LHCN-M2 (cell line): ENCODE data around the gene DMRT3.

DNA sequence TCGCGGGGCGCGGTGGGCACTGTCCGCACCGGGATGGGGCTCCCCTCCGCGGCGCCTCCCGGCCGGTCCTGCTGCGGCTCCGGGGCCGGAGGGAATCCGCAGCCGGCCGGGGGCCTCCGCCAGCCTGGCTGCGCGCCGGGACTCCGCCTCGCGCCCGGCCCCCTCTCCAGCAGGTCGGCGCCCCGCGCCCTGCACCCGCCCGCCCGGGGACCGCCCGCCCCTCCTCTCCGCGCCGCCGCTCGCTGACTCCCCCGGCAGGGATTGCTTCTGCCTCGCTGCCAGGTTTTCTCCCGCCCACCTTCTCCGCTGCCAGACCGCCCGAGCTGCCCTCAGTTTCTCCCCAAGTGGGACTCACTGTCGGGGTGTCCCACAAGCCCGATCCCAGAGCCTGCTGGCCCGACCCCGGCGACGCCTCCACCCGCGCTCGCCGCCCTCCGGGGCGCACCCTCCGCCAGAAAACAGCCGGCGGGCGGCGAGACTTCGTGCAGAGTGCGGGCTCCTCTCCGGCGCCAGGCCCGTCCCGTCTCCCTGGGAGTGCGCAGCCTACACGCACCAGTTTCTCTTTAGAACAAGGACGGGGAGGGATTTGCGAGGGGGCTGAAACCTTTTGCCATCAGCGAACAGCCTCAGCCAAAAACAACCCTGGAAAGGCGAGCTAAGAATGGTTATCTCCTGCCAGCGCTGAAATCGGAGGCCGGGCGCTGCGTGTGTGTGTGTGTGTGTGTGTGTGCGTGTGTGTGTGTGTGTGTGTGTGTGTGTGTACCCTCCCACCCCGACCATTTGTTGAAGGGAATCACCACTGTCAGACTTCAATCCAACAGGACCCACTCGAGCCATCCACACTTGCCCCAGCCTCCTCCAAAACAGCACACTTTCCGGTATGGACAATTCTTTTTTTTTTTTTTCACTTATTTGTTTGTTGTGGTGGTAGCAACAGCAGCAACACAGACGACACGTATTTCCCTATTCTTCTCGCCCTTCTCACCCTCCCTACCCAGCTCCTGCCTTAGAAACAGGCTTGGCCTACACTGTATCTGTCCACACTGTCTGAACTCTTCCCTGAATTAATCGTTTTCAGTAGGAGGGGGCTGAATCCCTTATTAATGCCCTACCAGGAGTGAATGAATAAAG, 44.4 kb upstream of the WASHC1 start:
- RAMPAGE, long total RNA: no peak

GRCh38 chr9:219721-220177, 5.1 kb downstream of the DOCK8 start:
- RAMPAGE, long total RNA: no peak

DNA sequence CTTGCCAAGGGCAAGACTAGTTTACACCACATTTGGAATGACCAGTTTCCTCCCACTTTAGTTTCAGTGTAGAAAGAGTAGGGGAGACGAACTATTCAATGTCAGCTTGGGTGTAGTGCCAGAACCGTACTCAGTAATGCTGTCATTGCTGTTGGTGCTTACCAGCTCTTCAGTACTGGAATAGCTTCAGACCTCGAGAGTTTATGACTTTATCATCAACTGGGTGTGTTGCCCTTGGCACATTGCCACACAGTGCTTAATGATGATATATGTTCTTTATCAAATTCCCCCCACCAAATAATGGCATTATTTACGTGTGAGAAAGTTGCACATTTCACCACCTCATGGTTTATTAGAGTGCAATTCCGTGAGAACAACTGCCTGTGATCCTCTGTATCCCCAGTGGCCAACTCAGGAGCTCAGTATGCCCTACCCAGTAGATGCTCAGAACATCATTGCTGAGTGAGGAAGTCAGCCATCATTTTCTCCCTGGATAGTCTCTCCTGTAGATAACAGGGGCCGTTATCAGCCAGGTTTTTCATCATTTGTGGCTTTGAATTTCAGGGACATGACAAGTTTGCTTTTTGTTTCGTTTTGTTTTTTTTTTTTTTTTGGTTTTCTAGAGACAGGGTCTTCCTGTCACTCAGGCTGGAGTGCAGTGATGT, 67.3 kb downstream of the DOCK8 start:
- RAMPAGE, long total RNA: no peak

DNA sequence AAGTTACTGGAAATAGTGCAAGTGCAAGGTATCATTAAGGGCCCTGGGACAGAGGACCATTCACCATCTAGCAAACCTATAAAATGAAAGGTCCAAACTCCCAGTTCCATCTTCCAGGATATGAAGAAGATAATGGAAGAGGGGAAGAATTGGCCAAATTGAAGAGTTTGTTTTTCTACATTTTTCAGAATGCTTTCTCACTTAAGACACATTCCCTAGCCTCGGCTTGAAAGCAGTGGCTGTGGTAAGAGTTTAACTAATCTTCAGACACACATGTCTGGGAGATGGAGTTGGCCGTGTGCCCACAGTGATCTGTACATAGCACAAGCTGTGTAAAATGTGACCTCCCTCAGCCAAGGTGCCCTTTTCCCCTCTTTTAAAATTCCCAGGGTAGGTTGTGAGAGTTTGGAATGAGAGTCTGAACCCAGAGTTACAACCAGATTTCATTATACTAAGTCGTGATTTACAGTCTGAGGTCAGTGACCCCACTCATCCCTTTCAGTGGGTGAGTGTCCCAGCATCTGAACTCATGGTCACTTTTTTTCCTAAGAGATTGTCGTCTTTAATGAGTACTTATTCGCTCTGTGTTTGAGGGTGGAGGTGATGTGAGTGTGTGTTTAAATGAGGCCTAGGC, 59.5 kb upstream of the KANK1 start:
- RAMPAGE, long total RNA: no peak

DNA sequence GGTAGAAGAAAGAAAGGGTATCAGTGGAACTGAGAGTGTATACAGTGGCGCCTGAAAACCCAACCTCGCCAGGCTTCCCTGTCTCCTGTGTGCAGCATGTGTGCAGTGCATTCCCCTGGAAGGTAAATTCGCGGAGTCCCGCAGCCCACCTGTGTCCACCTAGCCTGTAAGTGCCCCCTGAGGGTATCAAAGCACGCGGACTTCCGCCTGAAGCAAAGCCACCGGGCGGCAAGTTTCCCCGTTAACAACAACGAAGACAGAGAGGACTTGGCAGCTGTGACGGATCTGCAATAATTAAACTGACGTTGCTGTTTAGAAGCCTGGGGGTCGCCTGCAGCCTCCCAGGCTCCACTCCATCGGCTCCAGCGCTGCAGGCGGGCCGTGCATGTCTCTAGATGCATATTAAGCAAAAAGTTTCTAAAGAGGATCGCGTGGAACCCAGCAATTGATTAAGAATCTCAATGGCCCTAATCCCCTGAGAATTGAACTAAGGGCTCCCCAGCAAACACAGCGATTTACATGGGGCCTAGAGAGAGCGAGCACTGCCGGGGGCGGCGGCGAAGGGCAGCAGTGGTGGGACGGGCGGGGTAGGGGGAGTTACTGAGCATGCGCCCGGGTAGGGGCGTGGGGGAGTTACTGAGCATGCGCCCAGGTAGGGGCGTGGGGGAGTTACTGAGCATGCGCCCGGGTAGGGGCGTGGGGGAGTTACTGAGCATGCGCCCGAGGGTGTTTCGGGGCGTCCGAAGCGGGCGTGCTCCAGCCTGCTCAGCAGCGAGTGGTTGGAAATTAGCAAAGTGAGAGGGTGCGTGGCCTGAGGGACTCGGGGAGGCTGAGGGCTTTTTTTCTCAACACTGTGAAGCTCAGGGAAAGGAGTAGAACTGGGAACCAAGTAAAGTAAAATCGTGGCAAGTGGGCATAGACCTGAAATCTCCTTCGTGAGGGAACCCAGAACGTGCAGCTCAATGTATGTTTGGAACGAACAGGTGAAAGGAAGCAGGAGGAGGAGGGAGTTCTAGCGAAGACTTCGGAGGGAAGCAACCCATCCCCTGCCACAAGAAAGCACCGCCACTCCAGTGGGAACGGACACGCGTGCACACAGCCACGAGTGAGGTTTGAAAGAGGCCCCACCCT, 34.6 kb upstream of the KANK1 start:
- RAMPAGE, long total RNA: no peak

DNA sequence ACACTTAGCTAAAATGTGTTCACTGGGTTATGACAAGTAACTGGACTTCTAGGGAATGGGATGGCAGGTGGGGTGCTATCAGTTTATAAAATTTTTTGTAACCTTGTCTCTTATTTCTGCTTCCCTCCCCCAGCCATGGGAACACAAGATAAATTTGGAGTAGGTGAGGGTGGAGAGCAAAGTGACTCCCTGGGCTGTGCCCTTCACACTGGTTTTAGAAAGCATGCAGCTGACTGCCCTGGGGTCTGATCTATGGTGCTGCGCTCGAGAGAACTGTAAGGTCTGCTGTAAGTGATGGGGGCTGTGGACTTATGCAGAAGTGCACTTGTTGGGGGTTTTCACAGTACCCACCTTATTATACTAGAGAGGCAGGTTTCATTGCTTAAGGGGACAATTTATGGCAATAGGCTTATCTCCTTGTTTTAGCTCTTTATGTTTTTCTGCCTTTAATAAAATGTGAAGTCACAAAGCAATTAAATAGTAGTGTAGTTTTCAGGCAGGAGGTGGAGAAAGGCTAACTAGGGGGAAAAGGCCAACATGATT, 89.4 kb downstream of the KANK1 start:
- RAMPAGE, long total RNA: no peak

DNA sequence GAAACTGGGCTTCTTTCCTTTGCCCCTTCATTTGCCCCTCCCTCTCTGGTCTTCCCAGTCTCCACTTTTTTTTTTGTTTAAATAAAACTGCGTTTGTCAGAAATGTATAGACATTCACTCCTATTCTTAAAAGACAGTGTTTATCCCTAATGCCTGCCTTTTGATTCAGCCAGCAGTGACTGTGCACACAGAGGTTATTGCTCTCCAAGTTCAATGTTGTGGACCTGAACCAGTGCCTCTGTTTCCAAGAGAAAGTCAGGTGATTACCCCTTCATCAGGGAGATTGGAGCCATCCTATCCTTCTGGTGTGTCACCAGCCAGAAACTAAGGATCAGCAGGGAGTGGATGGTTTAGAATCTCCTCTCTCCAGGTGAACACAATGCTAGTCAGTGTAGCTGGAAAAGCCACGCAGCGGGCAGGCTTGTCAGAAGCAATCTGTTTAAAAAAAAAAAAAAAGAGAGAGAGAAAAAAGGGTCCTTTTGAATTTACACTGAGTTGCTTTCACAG, 167.5 kb upstream of the DMRT1 start:
- RAMPAGE, long total RNA: no peak

- RAMPAGE, long total RNA: no peak
Measured at GRCh38 chr9:694414-695487, 146.7 kb upstream of the DMRT1 start.

GRCh38 chr9:737928-738931, 103.3 kb upstream of the DMRT1 start:
- RAMPAGE, long total RNA: no peak

DNA sequence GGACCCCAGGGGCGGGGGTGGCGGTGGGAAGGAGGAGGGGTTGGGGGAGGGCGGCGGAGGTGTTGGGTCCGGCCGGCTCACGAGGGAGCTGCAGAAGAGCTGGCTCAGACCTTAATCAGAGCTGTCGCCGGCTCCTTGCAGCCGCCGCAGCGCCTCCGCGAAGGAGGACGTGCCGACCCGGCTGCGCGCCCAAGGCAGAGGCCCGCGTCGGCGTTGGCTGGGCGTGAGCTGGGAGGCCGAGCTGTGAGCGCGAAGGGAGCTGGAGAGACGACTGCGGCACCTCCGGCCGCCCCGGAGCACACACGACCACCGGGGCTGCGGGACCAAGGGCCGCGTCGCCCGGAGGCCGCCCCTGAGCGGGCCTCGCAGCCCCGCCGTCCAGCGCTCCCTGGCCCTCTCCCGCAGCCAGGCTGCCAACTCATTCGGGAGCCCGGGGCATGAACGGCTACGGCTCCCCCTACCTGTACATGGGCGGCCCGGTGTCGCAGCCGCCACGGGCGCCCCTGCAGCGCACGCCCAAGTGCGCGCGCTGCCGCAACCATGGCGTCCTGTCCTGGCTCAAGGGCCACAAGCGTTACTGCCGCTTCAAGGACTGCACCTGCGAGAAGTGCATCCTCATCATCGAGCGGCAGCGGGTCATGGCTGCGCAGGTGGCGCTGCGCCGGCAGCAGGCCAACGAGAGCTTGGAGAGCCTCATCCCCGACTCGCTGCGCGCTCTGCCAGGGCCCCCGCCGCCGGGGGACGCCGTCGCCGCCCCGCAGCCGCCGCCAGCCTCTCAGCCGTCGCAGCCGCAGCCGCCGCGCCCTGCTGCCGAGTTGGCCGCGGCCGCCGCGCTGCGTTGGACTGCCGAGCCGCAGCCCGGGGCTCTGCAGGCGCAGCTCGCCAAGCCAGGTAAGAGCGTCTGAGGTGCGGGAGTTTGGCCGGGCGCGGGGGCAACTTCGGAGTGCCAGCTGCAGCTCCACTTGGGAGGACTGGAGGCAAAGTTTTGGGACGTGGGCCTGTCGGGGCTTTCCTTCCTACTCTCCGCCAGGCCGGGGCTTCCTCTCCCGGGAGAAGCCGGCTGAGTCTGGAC, at the start of gene DMRT3:
Gene DMRT3 (plus strand): TSS at position 91 of the 1,072 bp plus-strand sequence.
- RAMPAGE, long total RNA: no peak

GRCh38 chr9:2055405-2055765, 40.2 kb downstream of the SMARCA2 start:
- RAMPAGE, long total RNA: no peak

DNA sequence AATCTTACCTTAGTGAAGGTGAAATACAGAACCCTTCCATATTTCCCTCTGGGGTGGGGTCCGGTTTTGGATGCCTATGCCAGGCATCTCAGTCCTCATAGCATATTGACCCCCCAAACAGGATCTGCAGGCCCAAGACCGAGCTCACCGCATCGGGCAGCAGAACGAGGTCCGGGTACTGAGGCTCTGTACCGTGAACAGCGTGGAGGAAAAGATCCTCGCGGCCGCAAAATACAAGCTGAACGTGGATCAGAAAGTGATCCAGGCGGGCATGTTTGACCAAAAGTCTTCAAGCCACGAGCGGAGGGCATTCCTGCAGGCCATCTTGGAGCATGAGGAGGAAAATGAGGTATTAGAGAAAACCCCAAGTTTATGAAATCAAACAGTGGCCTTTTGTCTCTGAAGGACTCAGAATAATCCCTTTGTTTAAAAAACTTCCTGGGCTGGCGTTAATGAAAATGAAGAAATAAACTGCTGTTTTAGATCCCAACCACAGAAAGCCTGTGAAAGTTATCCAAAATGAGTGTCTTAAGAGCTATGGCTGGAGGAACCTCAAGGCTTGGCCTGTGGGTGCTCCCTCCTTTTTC, 100.6 kb downstream of the SMARCA2 start:
- RAMPAGE, long total RNA: no peak

- RAMPAGE, long total RNA: no peak
Measured at GRCh38 chr9:2119208-2119795, 104.2 kb downstream of the SMARCA2 start.

- RAMPAGE, long total RNA: no peak
Measured at GRCh38 chr9:2159544-2160739, 144.8 kb downstream of the SMARCA2 start.

DNA sequence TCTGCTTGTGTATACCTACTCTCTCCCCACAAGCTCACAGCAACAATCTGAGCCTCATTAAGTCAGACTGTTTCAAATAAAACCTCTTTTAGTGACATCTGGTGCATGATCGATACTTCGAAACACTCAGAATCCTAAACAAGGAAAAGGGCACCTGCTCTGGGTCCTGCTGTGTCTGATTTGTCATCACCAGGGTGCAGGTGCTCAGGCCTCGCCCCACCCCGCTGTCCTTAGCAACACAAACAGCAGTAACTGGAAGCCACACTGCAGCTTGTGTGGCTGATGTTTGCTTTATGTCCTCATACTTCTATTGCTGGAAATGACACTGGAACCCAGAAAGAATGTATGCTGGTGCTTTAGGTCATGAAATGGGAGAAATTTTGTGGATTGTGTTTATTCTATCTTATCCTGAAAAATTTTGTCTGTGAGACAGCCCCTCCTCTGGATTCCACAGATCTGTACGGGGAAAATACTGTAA, 284.0 kb downstream of the SMARCA2 start:
- RAMPAGE, long total RNA: no peak

DNA sequence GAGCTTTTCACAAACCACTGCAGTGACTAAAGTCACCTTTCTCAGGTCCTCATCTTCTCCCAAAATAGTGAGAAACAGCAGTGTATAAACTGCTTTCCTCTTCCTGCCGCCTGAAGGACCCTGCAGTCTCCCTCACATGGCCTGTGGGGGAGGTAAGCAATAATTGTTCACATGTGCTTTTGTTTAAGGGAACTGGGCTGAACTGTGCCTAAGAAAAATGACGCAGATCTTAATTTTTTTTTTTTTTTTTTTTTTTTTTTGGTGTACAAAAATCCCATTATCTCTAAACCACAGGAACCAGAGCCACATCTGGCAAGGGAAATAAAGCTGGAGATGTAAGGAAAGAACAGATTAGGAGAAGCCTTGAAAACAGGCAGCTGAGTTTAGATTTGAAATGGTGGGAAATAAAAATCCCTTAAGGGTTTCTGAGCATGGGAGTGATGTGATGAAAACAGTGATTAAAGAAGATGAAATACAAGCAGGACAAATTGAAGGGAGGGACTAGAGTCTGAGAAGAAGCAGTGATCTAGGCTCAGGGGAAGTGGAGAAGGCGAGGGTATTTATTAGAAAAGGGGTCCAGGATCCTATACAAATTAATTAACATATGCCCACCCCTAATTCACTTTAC, 131.6 kb upstream of the VLDLR start:
- RAMPAGE, long total RNA: no peak

- RAMPAGE, long total RNA: no peak
Measured at GRCh38 chr9:2559566-2559950, 62.0 kb upstream of the VLDLR start.

GRCh38 chr9:2620107-2620531, 1.5 kb upstream of the VLDLR start:
- RAMPAGE, long total RNA: no peak

DNA sequence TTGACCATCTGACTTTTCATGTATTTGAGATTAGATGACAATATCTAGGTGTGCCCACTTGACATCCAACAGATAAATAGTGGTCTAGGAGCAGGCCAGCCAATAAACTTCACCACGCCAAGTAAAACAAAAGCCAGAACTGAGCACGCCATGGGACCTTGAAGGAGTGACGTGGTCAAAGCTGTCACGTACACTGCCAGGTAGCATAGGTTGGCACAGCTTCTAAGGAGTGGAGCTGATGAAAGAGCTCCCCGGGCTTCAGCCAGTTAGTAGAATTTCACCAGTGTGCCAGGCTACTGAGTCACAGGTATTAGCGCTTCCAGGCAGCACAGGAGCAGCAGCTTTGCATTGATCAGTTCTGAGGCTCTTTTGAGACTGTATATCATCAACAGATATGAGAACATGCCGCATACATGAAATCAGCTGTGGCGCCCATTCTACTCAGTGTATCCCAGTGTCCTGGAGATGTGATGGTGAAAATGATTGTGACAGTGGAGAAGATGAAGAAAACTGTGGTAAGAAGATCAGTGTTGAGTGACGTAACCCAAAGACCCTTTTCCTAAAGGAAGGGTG, 19.5 kb downstream of the VLDLR start:
- RAMPAGE, long total RNA: no peak

- RAMPAGE, long total RNA: no peak
Measured at GRCh38 chr9:2728240-2728539, 10.9 kb downstream of the KCNV2 start.